ENCODE measurements around the genes PNMT, IKZF3, CSF3 and MSL1.

DNA sequence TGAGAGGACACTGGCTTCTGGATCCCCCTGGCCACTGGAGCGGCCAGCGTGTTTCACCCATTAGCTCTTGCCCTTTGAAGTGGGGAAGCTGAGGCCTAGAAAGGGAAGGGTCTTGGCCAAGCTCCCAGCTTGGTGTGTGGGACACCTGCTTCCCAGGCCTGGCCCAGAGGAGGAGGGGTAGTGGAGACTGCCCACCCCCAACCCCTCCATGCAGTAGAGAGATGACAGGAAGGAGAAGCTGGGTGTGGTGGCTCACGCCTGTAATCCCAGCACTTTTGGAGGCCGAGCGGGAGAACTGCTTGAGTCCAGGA is 6.4 kb downstream of the RPL19 start:
- PRO-cap, result no peak

DNA sequence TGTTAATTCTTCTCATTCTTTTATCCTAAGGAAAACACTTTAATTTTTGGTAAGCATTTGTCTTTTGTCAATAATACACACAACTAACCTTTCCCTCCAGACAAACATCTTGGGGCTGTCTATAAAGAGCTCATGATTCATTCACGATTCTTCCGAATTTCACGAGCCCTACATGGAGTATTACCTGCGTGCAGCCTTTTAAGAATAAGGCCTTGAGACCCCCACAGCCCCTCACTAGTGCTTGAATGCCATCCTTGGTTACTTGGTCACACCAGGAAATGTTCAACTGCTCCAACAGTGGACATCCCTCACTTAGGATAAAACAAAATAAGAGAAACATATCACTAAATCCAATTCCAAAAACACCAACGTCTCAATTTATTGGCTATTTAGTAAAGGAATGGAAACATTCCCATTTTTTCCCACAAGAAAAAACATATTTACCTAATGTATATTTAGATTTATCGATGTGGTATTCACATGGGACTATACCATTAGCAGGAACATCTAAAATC is 56.9 kb upstream of the STAC2 start:
- PRO-cap, result no peak

- PRO-cap, result no peak
Observed at GRCh38 chr17:39361188-39361652, 40.2 kb downstream of the FBXL20 start.

GRCh38 chr17:39525660-39526541 is 64.6 kb downstream of the CDK12 start:
- PRO-cap, result no peak

GRCh38 chr17:39618471-39619184 is 8.1 kb upstream of the PPP1R1B start:
- PRO-cap, result no peak

- PRO-cap, result no peak
Observed at GRCh38 chr17:39633078-39633525, 3.8 kb upstream of the STARD3 start.

GRCh38 chr17:39666121-39666918 is 1.2 kb downstream of the TCAP start:
- PRO-cap, result bidirectional peak, plus-strand start at chr17:39666672, minus-strand start at chr17:39666618; bidirectional peak, plus-strand start at chr17:39667122, minus-strand start at chr17:39666744

DNA sequence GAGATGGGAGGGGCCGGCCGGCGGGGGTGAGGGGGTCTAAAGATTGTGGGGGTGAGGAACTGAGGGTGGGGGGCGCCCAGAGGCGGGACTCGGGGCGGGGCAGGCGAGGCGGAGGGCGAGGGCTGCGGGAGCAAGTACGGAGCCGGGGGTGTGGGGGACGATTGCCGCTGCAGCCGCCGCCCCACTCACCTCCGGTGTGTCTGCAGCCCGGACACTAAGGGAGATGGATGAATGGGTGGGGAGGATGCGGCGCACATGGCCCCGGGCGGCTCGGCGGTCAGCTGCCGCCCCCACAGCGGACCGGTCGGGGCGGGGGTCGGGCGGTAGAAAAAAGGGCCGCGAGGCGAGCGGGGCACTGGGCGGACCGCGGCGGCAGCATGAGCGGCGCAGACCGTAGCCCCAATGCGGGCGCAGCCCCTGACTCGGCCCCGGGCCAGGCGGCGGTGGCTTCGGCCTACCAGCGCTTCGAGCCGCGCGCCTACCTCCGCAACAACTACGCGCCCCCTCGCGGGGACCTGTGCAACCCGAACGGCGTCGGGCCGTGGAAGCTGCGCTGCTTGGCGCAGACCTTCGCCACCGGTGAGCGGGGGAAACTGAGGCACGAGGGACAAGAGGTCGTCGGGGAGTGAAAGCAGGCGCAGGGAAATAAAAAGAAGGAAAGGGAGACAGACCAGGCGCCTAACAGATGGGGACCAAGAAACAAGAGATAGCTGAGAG is at the start of gene PNMT:
Gene PNMT, plus strand, starts transcription at position 355 of the 717 bp plus-strand sequence.
- PRO-cap, result bidirectional peak, plus-strand start at position 138 of the sequence, minus-strand start outside the sequence; bidirectional peak, plus-strand start at position 217 of the sequence, minus-strand start at position 202 of the sequence; unidirectional peak, minus-strand start at position 379 of the sequence

DNA sequence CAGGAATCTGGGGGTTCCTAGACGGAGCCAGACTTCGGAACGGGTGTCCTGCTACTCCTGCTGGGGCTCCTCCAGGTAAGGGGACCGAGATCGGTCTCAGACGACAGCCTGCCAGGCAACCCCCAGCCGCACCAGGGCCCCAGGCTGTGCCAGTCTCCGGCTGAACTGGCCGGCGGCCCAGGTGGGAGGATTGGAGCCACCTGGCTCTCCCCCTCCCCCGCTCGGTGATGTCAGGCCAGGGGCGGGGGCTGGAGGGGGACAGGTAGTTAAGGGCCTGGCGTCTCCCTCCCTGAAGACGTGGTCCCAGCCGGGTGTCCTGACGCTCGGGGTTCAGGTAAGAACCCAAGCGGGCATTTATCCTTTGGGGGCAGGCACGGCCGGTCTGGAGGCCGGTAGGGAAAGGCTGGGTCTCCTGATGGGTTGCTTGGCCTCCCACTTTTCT is 342 bp downstream of the GRB7 start:
- PRO-cap, result no peak

- PRO-cap, result no peak
Observed at GRCh38 chr17:39739880-39740959, 2.5 kb downstream of the GRB7 start.

DNA sequence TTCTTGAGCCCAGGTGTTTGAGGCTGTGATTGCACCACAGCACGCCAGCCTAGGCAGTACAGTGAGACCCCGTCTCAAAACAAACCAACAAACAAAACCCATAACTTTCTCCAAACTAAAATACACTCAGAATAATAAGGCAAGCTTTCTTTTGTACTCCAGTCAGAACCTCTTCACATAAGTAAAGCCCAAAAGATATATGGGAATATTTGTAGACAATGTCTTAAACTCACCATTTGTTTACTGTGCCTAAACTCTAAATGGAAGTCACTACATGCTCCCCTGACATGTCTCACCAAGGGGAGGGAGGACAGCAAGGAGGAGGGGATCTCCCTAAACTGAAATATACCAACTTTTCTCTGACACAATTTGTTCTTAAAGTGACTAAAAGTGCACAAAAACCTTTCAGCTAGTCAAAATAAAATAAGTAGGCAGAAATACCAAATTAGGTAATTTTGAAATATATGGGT is 38.5 kb downstream of the GRB7 start:
- PRO-cap, result no peak

GRCh38 chr17:39863688-39864548 is at the start of gene IKZF3:
TSS of gene IKZF3 (minus strand) at chr17:39864312.
- PRO-cap, result no peak

GRCh38 chr17:39917641-39917969 is 830 bp downstream of the GSDMB start:
- PRO-cap, result no peak

GRCh38 chr17:39934302-39934734 is 6.8 kb downstream of the LRRC3C start:
- PRO-cap, result no peak

DNA sequence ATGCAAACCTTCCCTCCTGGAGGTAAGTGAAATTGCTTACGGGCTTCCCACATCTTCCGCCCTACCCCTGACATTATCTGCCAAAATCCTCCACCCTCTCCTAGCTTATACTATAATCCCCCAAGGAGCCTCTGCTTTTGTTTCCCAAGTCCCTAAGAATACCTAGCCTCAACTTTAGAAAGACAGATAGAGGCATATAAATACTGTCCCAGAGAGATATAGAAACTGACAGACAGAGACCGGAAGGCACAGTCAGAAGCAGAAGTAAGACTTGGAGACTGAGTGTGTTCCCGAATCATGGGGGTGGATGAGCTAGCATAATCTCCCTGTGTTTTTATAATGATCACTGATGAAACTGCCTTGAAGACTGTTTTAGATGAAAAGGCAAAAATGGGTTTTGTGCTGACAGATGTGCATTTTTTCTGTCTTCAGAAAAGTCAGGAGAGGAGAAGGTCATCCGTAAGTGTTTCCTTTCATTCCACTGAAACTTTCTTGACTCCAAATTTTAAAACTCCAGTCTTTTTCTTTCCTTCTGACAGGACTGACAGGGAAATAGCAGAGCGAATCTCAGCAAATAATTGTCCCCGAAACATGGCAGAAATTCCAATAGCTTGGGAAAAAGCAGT is 8.3 kb upstream of the PSMD3 start:
- PRO-cap, result no peak

GRCh38 chr17:40015321-40015916 is at the start of gene CSF3:
TSS of gene CSF3 (plus strand) at chr17:40015440.
- PRO-cap, result bidirectional peak, plus-strand start at chr17:40015435, minus-strand start at chr17:40015148

- PRO-cap, result no peak
Observed at GRCh38 chr17:40071331-40071791, 8.6 kb downstream of the THRA start.

- PRO-cap, result bidirectional peak, plus-strand start at chr17:40121971, minus-strand start at chr17:40121936
Observed at GRCh38 chr17:40121766-40122419, at the start of gene MSL1. TSS of gene MSL1 (plus strand) at chr17:40121971.

DNA sequence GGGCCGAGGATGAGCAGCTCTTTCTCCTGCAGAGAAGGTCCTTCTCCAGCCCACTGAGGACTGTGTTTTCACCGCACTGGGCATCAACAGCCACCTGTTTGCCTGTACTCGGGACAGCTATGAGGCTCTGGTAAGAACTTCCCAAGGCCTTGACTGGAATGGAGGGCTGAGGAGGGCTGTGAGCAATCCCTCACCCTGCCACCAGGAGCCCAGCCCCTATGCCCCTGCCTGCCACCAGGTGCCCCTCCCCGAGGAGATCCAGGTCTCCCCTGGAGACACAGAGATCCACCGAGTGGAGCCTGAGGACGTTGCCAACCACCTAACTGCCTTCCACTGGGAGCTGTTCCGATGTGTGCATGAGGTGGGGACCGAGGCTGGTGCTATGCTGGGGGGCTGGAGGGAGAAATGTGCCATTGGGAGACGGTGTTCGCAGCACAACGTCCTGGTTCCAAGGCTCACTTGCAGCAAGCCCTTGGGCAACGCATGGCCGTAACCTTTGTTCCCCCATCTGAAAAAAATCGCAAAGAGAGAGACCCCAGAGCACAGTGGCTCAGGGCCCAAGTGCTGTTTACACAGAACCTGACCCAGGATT is 13.2 kb downstream of the RAPGEFL1 start:
- PRO-cap, result no peak

DNA sequence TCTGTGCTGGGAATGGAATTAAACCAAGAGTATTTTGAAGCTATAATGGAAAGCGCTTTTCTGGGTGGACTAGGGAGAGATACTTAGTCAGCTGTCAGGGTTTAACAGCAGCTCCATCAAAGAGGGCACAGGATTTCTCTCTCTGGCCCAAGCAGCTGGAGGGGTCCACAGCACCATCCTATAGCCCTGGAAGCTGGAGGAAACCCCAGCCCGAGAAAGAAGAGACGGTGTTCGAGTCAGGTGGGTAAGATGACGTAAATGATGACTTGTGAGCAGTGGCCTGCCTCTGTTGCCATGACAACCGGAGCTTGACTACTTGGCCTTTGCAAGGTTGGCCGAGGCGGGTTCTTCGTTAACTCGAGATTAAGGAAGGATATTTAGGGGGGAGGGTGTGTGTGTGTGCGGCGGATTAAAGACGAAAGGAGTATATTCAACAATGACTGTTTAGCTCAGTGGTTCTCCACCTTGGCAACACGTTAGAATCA is 531 bp upstream of the WIPF2 start:
- PRO-cap, result no peak